Osteoblast (primary cell): ENCODE measurements around a stretch of chr3.

- CAGE, long polyA plus RNA: no peak
Measured at GRCh38 chr3:71076571-71077064, 506.9 kb downstream of the FOXP1 start.

DNA sequence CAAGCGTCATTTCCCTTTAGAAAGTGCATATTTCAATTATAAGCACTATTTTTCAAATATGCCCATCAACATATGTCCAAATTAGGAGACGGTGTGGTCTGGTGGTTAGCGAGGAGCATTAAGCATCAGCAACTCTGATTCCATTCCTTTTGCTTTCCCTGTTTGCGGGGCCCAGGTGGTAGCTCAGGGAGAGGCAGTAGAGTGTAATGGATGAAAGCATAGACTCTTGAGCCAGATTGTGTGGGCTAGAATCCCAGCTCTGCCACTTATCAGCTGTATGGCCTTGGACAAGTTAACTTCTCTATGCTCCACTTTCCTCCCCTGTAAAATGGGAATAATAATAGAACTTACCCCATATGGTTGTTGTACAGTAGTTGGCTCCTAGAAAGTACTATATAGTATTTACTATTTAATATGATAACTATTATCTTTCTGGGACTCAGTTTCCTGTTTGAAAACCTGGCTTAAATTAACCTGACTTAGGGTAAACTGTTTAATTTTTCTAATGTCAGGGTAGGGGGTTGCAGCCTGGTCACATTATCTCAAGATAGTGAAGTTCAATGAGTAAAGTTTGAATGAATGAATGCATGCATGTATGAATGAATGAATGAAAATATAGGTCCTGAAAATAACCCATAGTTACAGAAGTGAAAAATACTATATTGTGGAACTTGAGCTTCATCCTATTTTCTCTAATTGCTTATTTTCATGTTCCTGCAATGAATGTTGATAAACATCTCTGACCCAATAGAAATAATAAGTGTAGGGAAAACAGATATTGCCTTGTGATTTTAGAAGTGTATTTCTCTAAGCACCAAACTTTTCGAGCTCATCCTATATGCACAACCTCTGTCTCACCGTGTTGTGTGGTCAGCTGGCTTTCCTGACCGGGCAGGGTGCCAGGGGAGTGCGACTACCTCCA is 480.7 kb downstream of the FOXP1 start:
- CAGE, long polyA plus RNA: no peak
- RRBS: no CpG with 5 or more reads among the region's 8 CpGs

DNA sequence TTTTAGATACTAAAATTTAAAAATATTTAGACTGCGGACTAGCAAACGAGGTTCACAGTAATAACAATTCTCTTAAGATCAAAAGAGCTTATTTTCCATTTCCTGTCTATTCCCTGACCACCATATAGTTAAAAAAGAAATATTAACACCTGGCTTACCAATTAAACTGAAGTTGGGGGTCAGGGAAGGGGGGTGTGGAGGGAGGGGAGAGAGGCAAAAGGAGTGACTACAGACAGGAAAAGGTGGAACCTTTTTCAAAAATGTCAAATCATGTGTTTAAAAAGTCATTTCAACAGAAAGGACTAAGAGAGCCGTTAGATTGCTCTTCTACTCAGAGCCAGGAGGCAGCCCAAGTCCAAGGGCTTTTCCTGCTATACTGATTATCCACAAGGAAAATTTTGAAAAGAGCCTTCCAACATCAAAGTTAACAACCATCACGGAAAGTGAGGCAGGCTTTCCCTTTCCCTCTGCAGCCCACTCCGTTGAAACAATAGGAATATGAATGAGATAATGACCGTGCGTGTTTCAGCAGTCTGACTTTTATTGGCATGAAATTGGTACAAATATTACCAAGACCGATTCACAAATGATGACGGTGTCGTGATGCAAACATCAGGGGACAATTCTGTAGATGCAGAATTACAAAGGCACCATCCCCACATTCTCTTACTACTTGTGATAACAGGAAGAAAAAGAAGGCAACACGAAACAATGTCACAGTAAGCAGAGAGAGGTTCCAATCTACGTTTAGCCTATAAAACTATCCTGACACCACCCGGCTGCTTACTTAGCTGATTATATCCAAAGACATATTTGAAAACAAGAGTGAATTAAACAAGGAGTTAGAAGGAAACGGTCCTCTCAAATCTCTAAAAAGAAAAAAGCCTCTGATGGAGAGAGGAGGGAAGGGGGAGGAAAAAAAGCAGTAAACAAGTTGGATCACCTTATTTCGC is 453.8 kb downstream of the FOXP1 start:
- CAGE, long polyA plus RNA: no peak
- RRBS: no CpG with 5 or more reads among the region's 15 CpGs

- CAGE, long polyA plus RNA: no peak
- RRBS: no CpG with 5 or more reads among the region's 6 CpGs
Measured at GRCh38 chr3:71133110-71133703, 450.3 kb downstream of the FOXP1 start.

GRCh38 chr3:71197619-71198443 is 385.7 kb downstream of the FOXP1 start:
- CAGE, long polyA plus RNA: no peak
- RRBS: no CpG with 5 or more reads among the region's 25 CpGs

DNA sequence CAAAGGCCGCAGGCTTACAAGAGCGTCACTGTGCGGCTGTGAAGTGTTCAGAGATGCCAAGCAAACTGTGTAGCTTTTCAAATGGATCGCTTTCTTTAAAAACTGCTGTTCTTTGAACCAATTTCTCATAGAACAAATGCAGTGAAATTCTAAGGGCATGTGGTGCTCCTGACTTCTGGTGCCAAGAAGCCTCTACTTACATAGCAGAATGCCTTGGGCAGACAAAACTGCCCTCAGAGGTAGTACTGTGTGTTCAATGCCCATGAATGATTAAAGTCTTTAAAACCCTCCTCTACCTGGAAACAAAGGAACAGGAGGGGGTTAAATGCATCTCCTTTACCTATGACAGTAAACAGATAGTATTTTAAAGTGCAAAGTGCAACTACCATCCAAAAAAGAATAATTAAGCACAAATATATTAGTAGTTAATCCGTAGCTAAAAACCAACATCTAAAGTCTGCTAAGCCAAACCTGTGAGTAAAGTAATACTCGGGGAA is 353.3 kb downstream of the FOXP1 start:
- CAGE, long polyA plus RNA: no peak
- RRBS: no CpG with 5 or more reads among the region's 6 CpGs

- CAGE, long polyA plus RNA: no peak
- RRBS: no CpG with 5 or more reads among the region's 12 CpGs
Measured at GRCh38 chr3:71247060-71248043, 336.2 kb downstream of the FOXP1 start.

DNA sequence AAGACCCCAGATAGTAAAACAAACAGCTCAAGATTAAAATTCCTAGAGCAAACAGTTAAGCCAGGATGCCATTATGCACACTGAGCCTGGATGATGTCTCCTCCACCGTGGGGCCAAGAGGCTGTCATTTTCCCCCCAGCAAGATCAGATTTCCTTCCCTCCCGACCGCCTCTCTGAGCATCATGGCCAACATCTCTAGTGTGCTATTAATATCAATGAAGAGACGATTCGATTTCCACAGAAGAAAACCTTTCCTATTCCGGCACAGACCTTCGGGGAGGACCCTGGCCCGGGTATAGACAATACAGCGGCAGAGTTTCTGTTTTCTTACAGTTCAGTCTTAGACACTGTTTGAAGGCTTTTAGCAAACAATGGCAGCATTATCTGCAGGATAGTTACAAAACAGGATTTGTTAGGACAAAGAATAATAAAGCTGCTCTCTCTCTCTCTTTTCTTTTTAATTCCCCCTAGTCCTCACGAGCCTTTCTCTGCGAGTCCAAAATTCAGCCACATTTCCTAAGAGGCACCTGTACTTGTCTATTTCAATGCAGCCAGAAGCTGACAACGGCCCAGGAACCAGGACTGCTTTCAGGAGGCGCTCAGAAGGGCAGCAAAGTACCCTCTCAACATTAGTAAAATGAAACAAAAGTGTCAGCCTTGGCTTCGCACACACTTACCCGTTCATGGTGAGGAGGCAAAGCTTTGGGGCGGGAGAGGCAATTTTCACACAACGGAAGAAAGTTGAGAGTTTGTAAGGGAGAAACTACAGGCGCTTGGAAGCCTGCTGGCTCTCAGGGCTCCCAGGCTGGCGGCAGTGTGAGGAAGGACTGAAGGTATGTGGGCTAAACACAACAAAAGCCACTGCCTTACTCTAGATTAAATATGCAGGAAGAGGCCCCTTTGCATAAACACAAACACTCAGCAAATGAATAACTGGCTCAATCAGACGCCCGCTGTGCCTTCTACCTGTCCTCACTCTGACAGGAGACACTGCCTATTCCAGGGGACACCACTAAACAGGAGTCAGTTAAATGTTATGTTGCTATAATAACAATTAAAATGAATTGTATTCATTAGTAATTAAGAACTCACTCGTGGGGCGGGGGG is 278.0 kb downstream of the FOXP1 start:
- CAGE, long polyA plus RNA: no peak
- RRBS: no CpG with 5 or more reads among the region's 23 CpGs

DNA sequence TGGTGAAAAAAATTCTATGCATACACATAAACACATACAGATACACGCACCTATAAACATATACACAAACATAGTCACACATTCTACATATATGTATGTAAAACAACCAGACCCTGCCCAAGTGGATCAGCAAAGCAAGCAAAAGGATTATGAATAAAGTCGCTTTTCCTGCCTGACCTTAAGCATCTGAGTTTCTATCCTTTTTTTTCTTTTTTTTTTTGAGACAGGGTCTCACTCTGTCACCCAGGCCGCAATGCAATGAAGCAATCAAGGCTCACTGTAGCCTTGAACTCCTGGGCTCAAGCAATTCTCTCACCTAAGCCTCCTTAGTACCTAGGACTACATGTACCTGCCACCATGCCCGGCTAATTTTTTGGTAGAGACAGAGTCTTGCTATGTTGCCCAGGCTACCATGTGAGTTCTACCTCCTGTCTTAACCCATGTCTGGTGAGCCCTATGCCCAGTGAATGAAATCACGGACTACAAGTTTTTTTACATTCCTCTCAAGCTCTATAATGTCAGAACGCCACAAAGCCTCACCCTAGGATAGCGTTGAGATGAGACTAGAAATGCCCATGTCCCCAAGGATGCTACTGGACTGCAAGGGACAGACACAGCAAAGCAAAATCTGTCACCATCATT is 162.9 kb downstream of the FOXP1 start:
- CAGE, long polyA plus RNA: no peak
- RRBS: no CpG with 5 or more reads among the region's 7 CpGs

DNA sequence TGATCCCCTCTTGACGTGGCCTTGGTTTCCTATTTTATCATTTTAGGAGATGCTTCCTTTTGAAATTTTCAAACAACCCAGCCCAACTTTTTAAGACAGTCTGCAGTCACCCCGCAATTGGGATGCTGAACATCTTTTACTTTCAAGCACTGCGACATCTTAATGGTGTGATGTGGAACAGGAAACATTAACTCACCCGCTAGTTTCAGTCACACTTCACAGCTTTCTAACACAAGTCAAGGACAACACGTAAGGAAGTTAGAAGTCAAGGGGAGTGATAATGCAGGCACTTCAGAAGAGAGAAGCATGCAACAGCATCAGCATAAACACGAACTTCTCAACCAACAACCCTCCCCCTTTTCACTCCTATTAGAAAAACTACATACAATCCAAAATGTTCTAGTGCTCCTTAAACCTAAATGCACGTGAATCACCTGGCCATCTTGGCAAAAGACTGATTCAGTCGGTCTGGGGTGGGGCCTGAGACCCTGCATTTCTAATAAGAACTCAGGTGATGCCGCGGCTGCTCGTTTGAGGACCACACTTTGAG is 161.5 kb downstream of the FOXP1 start:
- CAGE, long polyA plus RNA: no peak
- RRBS: no CpG with 5 or more reads among the region's 11 CpGs

- CAGE, long polyA plus RNA: no peak
- RRBS: 79% methylated on average over 2 of the region's 17 CpGs
Measured at GRCh38 chr3:71432194-71433209, 151.0 kb downstream of the FOXP1 start.

- CAGE, long polyA plus RNA: no peak
- RRBS: no CpG with 5 or more reads among the region's 12 CpGs
Measured at GRCh38 chr3:71454798-71455624, 128.5 kb downstream of the FOXP1 start.

GRCh38 chr3:71542353-71543334 is 40.9 kb downstream of the FOXP1 start:
- CAGE, long polyA plus RNA: no peak
- RRBS: no CpG with 5 or more reads among the region's 23 CpGs

DNA sequence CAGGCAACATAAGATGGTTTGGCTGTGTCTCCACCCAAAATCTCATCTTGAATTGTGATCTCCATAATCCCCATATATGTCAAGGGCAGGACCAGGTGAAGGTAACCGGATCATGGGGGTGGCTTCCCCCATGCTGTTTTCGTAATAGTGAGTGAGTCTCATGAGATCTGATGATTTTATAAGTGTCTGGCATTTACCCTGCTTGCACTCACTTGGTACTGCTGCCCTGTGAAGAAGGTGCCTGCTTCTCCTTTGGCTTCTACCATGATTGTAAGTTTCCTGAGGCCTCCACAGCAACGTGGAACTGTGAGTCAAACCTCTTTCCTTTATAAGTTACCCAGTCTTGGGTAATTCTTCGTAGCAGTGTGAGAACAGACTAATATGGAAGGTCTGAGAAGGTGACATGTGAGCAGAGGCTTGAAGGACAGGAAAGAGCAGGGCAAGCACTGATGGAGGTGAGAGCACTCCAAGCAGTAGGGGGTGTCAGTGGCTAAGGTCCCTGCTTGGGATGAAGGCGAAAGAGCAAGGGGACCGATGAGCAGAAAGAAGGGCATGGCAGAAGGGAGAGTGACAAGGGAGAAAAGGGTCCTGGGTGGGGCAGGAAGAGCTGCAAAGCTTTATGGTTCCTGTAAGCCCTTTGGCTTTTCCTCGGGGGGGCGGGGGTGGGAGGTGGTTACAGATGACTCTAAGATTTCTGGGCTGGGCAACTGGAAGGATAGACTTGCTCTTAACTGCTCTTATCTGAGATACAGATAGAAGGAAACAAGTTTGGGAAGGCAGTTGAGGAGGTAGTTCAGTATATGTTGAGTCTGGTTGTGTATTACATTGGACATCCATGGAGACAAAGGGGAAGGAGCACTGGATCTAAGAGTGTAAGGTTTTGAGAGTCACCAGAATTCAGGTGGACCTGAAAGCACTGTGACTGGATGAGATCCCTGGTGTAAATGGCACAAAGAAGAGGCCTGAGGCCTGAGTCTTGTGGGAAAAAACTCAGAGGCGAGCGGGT is 3.5 kb downstream of the EIF4E3 start:
- CAGE, long polyA plus RNA: no peak
- RRBS: no CpG with 5 or more reads among the region's 10 CpGs

GRCh38 chr3:71725663-71726148 is 504 bp upstream of the EIF4E3 start:
- CAGE, long polyA plus RNA: no peak
- RRBS: 0% methylated on average over 1 of the region's 18 CpGs

DNA sequence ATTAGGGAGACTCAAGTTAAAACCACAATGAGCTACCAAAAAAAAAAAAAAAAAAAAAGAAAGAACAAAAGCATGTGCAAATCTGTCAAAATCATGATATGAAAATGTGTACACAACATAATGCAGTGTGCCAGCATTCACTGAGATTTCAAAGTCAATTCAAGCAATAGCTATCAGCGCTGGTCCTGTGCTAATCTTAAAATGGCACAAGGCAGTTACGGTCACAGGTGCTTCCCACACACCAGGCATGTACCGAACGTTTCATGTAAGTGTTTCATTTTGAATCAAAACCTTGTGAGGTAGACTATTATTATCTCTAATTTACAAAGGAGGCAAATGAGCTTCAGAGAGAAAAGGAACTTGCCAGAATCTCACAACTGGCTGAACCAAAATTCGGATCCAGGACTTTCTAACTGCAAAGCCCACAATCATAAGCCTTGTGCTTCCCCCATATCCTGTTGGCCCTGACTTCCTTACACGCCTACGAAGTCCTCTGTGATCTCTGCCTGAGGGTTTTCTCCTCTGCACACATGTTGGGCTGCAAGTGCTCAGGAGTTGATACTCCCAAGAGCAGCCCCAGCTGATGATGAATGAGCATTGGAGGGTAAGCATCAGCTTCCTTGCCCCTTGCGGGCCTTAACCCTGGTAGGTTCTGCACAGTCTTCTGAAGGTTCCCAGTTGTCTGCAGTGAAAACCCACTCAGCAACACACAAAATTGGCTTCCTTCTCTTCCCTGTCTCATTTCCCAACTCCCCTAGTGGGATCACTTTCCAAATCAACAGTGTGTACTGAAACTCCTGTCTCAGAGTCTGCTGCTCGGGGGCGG is 200.2 kb upstream of the PROK2 start:
- CAGE, long polyA plus RNA: no peak
- RRBS: no CpG with 5 or more reads among the region's 10 CpGs

GRCh38 chr3:72124064-72124482 is 339.1 kb upstream of the PROK2 start:
- CAGE, long polyA plus RNA: no peak
- RRBS: no CpG with 5 or more reads among the region's 4 CpGs

DNA sequence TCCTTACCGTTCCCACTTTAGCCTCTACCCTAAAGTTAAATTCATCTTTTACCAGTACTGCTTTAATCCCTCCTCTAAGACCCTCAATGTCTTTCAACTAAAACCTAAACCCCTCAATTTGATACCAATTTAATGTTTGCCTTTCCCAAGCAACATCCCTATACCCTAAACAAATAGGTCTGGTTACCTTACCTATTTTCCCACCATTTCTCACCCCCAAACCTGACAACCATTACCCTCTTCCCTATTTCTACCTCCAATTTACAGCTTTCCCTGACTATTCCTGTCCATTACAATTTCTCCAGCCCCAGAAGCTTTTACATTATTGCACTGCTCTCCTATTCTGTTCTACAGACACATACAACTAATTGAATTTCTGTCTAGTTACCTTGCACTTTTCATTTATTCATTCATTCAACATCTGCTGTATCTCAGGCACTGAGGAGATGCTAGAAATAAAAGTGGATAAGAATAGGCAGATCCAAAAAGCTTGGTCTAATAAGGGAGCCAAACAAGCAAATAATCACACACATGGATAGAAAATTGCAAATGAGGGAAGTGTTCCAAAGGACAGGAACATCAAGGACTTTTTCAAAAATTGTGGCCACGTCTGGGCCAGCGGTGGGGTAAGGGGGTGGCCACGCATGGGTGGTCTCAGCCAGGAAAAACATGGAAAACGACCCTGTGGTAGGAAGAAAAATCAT is 442.7 kb downstream of the SHQ1 start:
- CAGE, long polyA plus RNA: no peak
- RRBS: no CpG with 5 or more reads among the region's 5 CpGs

GRCh38 chr3:72446104-72447370 is 401.7 kb downstream of the SHQ1 start:
- CAGE, long polyA plus RNA: no peak
- RRBS: 1% methylated on average over 55 of the region's 104 CpGs

- CAGE, long polyA plus RNA: no peak
- RRBS: no CpG with 5 or more reads among the region's 1 CpG
Measured at GRCh38 chr3:72491026-72491225, 357.3 kb downstream of the SHQ1 start.